Left colon (tissue), 1 donor: ENCODE results near the gene SHOC1.

- PRO-cap: no peak
Observed at GRCh38 chr9:110407802-110408443, 70.3 kb upstream of the TXNDC8 start.

GRCh38 chr9:110441824-110442562 lies 104.3 kb upstream of the TXNDC8 start:
- PRO-cap: no peak

- PRO-cap: no peak
Observed at GRCh38 chr9:110443444-110443960, 105.8 kb upstream of the TXNDC8 start.

DNA sequence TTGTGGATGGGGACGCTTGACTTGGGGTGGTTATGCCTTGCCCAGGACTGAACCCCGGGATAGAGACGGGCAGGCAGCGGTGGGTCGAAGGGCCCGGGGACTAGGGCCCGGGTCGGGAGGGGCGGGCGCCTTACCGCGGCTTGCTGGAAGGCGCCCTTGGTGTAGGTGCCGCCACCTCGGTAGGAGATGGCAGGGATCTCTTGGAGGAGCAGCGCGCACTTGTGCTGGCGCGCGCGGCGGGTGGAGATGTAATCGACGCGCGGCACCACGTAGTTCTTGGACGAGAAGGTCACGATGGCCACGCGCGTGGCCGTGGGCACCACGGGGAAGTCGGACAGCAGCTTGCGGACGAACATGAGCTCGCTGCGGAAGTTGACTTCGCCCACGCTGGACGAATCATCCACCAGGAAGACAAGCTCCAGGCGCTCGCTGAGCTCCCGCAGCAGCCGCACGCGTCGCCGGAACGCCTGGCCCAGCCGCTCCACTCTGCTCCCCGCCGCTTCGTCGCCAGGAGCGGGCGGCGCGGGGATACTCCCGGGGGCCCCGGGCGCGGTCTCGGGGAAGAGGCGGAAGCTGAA lies 573 bp downstream of the SVEP1 start:
- PRO-cap: no peak

DNA sequence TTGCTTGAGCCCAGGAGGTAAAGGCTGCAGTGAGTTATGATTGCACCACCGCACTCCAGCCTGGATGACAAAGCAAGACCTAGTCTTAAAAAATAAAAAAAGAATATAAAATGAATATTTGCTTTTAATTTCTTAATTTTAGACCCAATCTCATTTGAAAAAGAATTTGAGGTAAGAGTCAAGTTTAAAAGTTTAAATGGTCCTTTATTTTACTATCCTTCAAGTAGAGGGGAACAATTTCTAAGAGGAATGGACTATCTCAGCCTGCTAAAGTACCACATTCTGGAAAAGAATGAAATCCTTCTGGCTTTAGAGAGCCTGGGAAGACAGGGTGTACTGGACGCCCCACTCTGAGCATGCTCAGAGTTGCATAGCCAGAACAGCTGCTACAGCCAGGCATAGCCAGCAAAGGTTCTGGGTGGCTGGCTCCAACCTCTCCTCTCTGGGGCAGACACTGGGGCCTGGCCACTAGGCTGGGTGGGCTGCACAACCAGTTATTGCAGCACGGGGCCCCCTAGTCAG lies 143.3 kb downstream of the LPAR1 start:
- PRO-cap: no peak

GRCh38 chr9:110941296-110941747 lies 96.9 kb downstream of the LPAR1 start:
- PRO-cap: no peak

- PRO-cap: no peak
Observed at GRCh38 chr9:111026197-111026895, 11.9 kb downstream of the LPAR1 start.

DNA sequence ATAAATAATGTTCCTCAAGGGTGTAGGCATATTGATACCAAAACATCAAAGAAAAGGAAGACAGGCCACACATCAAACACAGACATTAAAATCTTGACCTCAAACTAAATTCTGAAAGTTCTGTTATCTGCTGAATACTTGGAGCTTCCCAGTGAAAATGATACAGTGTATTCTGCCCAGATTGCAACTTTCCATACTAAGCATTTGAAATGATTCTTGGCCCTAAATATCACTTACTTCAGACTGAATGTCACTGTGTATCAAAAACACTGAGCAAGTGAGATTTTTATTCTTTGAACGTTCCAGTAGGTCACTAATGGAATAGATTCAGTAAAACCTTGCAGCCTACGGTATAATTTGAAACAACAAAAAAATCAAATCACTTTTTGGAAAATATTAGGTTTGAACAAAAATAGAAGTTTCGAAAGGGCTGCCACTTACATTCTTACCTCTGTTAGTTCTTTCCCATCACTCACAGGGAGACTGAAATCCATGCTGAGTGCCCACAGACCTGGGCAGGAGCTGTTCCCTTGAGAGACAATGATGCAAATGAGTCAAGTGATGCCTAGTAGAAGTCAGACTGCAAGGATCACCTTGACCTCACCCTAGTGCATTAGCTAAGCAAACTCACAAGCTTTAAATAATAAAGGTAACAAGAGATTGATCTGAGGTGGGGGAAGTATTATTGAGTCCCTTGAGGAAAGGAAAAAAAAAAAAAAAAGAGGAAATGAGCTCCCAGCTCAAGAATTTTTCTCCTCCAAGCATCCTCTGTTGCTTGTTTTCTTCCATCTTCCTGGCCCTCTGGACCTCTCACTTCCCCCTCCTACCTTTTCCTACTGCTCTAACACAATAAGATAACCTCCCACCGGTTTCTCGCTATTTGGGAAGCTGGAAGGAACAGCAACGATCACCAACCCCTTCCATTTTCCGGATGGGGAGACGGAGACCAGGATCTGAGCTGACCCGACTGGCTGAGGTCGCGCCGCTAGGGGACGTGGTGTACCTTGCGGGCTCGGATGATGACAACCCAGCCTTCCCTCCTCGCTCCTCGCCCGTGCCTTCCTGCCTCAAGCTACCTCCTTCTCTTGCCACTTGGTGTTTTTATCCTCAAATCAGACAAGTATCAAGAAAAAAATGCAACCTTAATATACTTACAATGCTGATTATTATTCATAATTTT lies 2.2 kb downstream of the LPAR1 start:
- PRO-cap: no peak

- PRO-cap: no peak
Observed at GRCh38 chr9:111039523-111039819, 1.2 kb upstream of the LPAR1 start.

DNA sequence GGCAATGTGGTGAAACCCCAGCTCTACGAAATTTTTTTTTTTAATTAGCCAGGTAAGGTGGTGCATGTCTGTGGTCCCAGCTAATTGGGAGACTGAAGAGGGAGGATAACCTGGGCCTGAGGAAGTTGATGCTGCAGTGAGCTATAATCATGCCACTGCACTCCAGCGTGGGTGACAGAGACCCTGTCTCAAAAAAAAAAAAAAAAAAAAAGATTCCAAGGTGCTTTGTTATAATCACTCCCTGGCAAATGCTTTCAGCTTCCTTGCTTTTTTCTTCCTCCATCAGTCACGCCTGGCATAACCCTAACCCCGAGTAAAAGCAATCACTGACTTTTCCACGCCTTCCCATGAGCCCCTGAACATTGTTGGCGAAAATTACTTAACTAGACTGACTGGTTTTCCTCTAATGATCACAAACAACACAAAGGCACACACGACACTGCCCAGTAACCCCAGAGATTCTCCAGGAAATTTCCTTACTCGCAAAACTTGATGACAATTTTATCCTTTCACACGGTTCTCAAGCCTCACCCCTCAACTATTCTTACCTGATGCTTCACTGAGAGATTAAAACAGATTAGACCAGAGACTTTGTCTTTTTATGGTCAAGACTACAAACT lies 11.3 kb upstream of the PTGR1 start:
- PRO-cap: no peak

DNA sequence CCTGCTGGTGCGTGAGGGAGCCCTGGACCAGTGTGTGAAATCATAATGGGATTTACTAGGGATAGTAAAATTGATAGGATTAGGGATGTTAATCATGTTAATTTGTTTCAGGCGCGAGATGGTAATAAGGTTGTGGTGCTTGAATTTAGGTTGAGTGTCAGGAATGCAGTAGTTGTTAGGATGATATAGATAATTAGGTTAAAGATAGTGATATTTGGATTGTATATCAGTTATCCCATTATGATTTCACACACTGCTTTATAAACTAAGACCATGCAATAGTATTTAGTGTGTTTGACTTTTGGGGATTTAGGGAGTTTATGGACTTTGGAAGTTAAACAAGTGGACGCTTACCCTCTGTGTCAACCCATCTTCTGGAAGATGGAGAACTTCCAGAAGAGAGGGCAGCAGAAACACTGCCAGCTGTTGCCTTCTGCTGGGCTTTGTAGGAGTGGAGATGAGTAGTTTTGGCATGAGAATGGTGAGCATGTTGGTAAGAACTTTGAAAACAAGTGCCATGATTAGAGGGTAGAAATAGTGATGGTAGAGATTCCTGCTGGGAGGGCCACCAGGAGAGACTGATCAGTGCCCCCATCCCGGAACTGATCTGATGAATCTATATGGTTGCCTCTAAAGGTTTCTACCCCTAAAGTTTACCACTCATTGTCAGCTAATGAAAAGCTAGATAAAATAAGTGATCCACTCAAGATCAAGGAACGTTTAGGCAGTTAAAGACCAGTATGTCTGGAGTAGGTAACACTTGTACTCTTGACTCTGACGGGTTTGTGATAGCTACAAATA lies 2.2 kb downstream of the DNAJC25 start:
- PRO-cap: no peak

GRCh38 chr9:111662900-111663753 lies 1.7 kb downstream of the GNG10 start:
- PRO-cap: no peak

GRCh38 chr9:111794754-111795368 lies at the start of gene SHOC1:
SHOC1 (minus strand) TSS chr9:111794937.
- PRO-cap: no peak

DNA sequence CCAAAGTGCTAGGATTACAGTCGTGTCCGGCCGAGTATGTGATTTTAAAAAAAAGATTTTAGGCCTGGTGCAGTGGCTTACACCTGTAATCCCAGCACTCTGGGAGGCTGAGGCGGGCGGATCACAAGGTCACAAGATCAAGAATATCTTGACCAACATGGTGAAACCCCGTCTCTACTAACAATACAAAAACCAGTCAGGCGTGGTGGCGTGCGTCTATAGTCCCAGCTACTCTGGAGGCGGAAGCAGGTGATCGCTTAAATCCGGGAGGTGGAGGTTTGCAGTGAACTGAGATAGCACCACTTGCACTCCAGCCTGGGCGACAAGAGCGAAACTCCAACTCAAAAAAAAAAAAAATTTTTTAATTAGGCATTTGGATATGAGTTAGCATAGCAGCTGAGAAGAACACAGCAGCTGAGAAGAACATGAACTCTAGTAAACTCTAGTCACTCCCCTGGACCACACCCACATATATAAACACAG lies 4.7 kb upstream of the UGCG start:
- PRO-cap: no peak

DNA sequence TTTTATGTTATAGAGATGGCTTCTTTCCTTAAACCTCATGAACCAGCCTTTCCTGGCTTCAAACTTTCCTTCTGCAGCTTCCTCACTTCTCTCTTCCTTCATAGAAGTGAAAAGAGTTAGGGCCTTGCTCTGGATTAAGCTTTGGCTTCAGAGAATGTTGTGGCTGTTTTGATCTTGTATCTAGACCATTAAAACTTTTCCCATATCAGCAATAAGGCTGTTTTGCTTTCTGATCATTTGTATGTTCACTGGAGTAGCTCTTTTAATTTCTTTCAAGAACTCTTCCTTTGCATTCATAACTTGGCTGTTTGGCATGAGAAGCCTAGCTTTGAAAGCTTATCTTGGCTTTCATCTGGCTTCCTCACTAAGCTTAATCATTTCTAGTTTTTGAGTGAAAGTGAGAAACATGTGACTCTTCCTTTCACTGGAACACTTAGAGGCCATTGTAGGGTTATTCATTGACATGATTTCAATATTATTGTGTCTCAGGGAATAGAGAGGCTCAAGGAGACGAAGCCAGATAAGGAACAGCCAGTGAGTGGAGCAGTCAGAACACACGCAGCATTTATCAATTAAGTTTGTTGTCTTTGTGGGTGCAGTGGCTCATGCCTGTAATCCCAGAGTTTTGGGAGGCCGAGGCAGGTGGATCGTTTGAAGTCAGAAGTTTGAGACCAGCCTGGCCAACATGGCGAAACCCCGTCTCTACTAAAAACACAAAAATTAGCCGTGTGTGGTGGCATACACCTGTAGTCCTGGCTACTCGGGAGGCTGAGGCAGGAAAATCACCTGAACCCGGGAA lies 98.2 kb downstream of the UGCG start:
- PRO-cap: no peak

GRCh38 chr9:112014888-112015717 lies 118.5 kb downstream of the UGCG start:
- PRO-cap: no peak

- PRO-cap: no peak
Observed at GRCh38 chr9:112040656-112041550, 134.2 kb downstream of the SUSD1 start.

- PRO-cap: unidirectional peak, plus-strand start at chr9:112156165
Observed at GRCh38 chr9:112155840-112156336, 19.2 kb downstream of the SUSD1 start.

GRCh38 chr9:112867390-112868190 lies 23.1 kb downstream of the SLC46A2 start:
- PRO-cap: no peak

GRCh38 chr9:113151368-113151768 lies 561 bp downstream of the SLC31A2 start:
- PRO-cap: no peak